Metanephros (tissue), 2 donors: ENCODE measurements around a stretch of chr13.

- RAMPAGE, long total RNA = no peak
Measured at GRCh38 chr13:99307666-99308548, 708 bp upstream of the GPR183 start.

DNA sequence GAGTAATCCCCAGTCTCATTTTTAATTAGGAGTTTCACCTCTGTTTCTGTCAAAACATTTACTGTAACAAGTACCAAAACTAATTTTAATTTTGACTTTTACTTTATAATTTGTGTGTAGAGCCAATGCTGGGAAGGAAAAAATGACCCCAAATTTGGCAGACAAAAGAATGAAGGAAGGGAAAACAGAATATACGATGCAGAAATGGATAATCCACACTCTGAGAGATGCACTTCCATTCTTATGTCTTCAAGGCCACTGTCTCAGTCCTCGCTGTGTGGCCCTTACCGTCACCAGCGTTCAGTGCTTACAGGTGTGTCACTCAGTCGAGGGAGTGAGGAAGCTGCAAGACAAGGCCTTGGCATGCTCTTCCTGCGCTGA, 47.9 kb upstream of the GPR183 start:
- RAMPAGE, long total RNA = no peak

DNA sequence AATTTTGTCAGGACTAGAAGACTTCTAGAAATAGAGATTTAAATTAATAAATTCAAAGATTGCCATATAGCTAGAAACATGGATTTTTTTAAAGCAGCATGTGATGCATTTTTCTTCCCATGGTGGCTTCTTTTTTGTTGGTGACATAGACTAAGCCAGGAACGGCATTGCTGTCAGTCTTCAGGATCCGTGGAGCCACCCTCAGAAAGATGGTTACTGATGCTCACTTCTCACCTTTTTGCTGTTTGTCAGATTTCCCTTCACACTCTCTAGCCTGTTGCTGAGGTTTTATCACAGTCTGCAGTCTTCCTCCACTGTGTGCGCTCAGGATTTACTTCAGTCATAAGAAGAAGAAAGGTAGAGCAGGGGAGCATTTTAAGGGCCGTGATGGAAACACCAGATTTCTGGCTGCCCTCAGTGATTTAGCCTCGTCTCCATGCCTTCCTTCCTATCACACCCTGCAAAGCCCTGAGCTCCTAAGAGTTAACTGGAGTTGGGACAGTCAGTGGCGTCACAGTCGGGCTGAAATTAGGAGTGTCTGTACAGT, 59.8 kb upstream of the GPR183 start:
- RAMPAGE, long total RNA = no peak

DNA sequence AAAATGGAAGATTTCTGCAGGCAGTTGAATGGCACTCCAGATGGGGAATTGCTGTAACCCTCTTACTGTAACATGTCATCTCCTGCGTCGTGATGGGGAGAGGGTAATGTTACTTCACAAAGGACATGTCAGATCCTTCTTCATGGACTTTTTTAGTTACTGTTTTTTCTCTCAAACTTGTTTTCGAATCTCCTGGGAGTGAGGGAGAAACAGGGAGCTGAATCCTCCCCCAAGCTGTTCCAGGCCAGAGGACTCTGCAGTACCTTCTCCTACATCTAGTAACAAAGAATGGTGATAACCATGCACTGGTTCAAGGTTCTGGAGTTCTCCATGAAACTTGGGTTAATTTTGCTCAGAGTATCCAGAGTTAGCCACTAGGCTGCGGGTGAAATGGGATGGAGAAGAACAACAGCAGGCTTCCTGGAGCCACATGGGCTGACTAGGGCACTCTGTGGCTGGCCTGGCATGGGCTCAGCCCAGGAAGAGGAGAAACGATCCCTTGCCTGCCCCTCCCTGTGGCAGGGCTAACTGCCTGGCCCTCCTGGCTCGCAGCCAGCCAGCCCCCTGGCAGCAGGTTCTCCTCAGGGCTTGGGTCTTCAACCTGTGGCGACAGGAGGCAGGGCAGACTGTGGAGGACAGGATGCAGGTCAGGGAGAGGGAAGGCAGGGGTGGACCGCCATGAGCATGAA, 78.6 kb upstream of the GPR183 start:
- RAMPAGE, long total RNA = no peak

DNA sequence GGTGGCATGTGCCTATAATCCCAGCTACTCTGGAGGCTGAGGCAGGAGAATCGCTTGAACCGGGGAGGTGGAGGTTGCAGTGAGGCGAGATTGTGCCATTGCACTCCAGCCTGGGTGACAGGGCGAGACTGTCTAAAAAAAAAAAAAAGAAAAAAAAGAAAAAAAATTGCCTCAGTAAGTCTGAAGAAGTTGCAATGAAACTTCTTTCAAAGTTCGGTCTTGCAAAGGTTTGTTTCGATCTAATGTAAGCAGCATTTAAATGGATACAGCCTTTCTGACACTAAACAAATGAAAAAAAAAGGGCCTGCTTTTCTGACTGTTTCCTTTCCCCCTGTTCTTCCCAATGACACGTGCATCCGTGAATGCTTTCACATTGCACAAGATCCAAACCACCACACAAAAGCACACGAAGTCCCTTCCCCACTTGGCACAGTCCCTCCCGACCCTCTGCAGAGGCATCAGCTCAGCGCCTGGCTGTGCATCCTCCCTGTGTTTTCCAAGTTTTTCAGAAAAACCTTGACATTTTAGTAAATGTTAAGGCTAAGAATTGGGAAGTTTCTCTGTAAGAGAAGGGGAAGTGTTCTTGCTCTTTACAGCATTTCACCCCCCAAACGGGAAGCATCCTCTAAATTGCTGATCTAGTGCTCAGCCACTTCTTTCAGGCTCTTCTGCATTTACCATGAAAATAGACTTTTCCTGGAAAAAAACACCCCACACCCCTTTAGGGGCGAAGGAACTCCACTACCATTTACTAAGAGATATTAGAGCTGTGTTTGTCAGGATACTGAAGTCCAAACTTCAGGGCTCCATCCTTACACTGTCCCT, 94.6 kb upstream of the TM9SF2 start:
- RAMPAGE, long total RNA = no peak

DNA sequence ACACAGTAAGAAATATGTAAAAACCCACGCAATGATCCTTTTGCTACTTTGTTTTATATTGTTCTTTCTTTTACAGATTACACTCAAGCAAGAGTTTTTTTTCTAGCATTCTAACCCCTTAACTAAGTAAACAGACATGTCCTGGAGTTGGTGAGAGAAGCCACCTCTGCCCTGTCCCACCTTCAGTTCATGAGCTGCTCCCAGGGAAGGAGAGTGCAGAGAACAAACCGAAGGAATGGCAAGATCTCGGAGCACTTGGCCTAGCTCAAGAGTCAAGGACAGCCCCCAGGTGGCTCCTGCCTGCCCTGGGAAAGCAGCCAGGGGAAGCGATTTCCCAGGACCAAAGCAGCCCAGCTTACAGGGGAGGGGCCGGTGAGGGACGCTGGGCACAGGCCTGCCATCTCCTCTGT, 87.7 kb upstream of the TM9SF2 start:
- RAMPAGE, long total RNA = no peak

GRCh38 chr13:99464437-99464960, 36.8 kb upstream of the TM9SF2 start:
- RAMPAGE, long total RNA = no peak

DNA sequence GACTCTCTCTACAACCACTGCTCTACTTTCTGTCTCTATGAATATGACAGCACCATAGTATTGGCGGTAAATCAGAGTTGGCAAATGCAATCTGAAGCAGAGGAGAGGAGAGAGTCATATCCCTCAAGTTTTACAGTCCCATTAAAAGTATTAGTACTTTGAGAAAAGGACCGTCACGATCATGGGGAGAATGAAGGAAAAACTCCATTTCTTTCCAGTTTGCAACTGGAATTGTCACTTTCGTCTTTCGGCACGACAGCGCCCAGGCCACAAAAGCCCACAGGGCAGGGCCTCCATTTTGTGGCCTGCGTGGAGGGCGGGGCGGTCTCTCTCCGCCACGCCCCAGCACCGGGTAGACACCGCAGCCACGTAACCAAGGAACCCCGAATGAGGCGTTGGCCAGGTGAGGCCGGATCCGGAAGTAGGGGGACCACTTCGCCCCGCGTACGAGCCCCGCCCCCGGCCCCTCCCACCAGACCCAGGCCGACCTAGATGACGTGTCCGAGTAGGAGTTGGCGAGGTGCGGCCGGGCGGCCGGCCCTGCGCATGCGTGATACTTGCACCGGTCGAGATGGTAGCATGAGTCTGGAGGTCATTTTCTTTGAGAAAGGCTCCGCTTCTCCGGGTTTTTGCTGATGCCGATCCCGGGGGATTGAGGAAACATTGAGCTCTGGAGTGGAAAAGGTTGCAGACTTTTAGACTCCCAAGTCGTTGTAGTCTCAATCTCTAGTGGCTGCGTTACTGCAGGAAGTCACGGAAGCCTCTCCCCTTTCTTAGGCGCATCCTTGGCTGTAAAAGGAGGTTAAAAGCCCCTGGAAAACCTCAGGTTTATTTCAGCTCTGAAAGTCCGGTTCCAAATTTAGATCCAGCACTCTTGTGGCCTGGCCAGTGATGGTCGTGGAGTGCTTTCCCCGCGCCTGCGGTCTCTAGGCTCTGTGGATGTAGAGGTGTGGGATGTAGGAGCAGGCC, 2.8 kb upstream of the TM9SF2 start:
- RAMPAGE, long total RNA = no peak

GRCh38 chr13:99578380-99578997, 28.0 kb upstream of the CLYBL start:
- RAMPAGE, long total RNA = no peak

GRCh38 chr13:99724677-99725449, 118.4 kb downstream of the CLYBL start:
- RAMPAGE, long total RNA = no peak

DNA sequence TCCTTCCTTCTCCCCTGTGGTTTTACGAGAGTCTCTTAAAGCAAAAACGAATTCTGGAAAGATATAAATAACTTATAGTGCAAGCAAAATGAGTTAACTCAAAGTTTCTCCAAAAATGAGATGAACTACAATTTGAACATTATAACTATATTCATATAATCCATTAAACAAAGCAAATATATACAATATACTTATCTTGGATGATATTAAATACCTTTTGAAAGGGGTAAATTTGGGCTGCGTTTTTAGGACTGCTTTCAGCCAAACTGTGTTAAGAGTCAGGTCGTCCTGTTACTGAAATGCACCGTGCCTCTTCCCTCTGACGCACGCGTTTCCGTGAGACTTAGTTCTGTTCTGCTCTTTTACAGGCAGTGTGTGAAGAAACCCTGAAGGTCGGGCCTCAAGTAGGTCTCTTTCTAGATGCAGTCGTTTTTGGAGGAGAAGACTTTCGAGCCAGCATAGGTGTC, 107.1 kb downstream of the ZIC5 start:
- RAMPAGE, long total RNA = no peak

GRCh38 chr13:99972496-99972769, 866 bp upstream of the ZIC5 start:
- RAMPAGE, long total RNA = no peak

- RAMPAGE, long total RNA = no peak
Measured at GRCh38 chr13:99979428-99979806, 2.2 kb upstream of the ZIC2 start.

DNA sequence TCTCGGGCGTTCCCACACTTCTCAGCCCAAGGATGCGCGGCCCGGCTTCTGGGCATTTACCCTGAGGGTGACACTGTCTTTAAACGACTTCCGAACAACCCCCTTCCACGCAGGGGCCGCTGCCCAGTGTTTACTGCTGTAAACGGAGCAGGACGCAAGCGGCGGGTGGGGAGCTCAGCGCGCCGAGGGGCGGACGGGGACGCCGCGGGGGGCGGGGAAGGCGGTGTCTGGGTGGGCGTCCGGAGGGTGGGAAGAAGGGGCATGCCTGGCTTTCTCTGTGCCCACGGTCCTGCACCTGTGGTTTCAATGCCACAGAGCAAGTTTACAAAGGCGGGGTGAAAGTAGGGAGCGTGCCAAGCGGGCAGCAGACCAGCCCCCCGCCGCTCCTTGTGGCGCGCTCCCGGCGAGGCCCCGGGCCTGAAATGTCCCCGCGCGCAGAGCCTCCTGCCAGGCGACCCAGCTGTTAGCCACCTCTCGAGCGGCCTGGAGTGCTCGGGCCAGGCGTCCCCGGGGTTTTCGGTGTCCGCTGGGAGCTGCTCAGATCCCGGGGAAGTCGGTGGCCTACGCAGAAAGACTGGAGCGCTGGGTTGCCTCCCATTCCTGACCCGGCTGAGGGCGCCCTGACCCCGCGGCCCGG, 1.7 kb upstream of the ZIC2 start:
- RAMPAGE, long total RNA = no peak

DNA sequence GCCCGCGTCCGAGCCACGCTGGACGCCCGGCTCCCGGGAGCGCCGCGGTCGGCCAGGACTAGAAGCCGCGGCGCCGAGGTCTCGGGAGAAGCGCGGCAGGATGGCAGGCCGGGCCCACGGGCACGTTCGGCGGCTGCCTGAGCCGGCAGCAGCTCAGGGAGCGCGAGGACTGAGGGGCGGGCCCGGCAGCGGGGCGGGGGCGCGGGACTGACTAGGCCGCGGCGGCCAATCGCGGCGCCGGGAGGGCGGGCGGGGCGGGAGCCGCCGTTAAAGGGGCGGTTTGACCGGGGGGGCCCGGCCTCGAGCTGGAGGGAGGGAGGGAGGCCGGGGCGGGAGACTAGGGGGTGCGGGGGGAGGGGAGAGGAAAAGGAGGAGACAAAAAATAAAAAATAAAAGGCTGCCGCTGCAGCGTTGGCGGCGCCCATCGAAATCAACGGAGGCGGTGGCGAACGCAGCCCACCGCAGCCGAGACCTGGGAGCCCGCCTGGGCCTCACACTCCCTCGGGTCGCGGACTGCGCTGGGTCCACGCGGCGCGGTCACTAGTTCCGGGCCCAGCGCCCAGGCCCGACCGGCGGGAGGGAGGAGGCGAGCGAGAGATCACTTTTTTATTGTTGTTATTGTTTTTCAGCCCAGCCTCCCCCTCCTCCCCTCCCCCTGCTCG, 1.0 kb upstream of the ZIC2 start:
- RAMPAGE, long total RNA = no peak

GRCh38 chr13:99984410-99985277, 3.1 kb downstream of the ZIC2 start:
- RAMPAGE, long total RNA = no peak

- RAMPAGE, long total RNA = no peak
Measured at GRCh38 chr13:100462506-100463560, 125.8 kb downstream of the GGACT start.

GRCh38 chr13:100525282-100525973, 63.2 kb downstream of the GGACT start:
- RAMPAGE, long total RNA = no peak

DNA sequence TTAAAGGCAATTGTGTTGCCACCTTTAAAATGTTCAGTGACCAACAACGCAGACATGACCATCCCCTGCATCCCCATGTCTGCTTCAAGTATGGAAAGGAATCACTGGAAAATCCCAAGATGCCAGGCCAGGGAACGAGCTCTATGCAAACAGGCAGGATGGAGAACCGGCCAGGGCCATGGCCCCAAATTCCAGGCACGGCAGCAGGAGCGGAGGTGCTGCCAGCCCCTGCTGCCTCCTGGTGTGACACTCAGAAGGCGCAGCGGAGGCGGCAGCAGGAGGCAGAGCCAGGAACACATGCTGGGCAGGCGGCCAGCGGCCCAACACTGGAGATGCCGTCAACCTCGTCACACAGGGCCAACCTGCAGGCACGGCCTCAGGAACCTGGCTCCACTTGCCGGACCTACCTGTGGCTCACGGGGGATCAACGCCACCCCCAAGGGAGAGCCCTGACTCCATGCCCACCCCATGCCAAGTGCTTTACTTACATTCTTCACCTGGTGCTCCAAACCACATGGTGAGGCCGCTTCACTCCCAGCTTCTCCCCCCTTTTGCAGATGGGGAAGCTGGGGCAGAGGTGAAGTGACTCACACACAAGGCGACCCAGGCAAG, 43.7 kb downstream of the GGACT start:
- RAMPAGE, long total RNA = no peak

DNA sequence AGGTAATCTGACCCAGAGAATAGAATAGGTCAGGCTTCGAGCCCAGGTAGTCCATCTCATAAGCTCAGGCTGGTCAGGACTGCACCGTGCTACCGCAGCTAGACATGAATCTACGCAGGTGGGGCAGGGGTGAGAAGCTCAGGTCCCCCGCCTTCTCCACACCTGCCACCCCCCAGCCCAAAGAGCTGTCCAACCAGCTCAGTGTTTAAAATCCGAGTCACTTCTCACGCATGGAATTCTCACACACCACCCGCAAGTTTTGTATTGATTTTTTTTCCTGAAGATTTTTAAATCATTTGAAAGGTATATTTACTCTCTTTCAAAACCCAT, 195.4 kb upstream of the FGF14 start:
- RAMPAGE, long total RNA = no peak